ENCODE measurements around a stretch of chr4.

- PRO-cap, 6 experiments, result no peak in any of the 6 experiments
- RAMPAGE, long total RNA, 2 experiments, result no peak in any of the 2 experiments
- RRBS, result no CpG with 5 or more reads among the region's 12 CpGs
Observed at GRCh38 chr4:165206366-165206858, 949 bp upstream of the KLHL2 start.

DNA sequence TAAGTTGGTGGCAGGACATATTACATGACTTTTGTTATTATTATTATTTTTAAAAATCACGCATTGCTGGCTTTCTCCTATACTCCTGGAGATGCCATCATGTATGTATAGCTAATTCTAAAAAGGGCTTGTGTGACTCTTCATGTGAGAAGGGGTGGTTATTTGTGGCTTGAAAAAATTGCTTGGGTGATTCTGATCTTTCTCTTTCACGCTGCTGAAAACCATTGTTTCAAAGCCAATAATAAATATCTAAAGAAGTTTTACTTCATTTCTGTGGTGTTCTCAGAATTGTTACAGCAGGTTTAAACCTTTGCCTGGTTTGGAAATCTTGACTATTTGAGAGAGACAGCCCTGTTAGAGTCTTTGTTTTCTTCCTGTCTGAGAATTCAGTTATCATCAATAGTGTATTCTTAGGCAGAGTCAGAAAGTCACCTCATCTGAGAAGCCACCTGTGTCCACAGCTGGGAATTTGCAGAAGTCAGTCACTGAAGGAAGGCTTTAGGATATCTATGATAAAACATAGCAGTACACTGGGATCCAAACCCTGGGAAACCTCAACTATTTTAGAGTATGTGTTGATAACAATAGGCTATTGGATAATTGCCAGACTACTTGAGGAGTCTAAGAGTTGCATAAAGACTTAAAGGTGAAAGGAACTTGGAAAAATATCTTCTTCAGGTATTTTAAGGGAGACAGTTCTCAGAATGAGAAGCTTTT is 8.6 kb downstream of the KLHL2 start:
- PRO-cap, 6 experiments, result no peak in any of the 6 experiments
- RAMPAGE, long total RNA, 2 experiments, result no peak in any of the 2 experiments
- RRBS, result no CpG with 5 or more reads among the region's 2 CpGs

DNA sequence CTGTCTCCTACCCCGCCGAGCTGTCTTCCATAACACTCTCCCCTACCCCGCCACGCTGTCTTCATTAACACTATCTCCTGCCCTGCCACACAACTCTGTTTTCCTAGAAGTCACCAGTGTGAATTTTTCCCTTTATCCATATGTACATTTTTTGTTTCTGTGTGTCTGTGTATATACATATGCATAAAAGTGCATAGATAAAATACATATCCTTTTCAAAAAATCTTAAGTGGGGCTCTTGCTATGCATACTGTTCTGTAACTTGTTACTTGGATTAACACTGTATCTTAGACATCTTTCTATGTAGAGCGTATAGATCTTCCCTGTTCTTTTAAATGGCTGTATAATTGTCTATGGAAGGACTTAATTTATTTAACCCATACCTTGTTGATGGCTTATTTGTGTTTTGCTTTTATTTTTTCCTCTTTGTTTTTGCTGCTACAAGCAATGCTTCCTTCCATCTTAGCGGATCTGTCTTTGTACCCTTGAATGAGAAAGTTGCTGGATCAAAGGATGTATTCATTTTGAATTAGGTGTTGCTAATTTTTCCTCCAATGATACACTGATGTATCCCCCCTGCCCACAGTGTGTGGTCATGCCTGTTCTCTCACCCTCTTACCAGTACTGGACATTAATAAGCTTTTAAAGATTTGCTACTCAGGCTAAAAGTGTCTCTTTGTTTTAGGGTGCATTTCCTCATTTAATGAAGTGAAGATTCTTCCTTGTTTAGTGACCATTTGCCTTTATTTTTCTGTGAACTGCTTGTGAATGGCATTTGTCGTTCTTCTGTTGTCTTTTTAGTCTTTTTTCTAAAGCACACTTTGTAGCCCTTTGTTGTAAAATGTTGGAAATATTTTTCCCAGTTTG is 4.8 kb downstream of the MSMO1 start:
- PRO-cap, 6 experiments, result no peak in any of the 6 experiments
- RAMPAGE, long total RNA, 2 experiments, result no peak in any of the 2 experiments
- RRBS, result no CpG with 5 or more reads among the region's 7 CpGs

DNA sequence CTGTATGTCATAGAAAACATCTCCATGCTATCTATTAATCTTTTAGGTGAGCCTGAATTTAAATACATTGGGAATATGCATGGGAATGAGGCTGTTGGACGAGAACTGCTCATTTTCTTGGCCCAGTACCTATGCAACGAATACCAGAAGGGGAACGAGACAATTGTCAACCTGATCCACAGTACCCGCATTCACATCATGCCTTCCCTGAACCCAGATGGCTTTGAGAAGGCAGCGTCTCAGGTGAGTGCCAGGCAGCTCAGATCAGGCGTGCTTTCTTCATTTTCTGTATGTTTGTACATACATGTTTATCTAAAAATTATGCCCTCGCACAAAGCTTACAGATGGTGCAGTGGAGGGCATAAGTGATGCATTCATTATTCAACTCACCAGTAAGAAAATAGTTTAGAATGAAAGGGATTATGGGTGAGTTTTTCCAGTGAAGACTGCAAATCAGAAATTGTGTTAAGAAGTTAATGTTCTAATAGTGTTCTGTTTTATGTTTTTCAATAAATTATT is 85.6 kb downstream of the CPE start:
- PRO-cap, 6 experiments, result no peak in any of the 6 experiments
- RAMPAGE, long total RNA, 2 experiments, result no peak in any of the 2 experiments
- RRBS, result no CpG with 5 or more reads among the region's 7 CpGs

DNA sequence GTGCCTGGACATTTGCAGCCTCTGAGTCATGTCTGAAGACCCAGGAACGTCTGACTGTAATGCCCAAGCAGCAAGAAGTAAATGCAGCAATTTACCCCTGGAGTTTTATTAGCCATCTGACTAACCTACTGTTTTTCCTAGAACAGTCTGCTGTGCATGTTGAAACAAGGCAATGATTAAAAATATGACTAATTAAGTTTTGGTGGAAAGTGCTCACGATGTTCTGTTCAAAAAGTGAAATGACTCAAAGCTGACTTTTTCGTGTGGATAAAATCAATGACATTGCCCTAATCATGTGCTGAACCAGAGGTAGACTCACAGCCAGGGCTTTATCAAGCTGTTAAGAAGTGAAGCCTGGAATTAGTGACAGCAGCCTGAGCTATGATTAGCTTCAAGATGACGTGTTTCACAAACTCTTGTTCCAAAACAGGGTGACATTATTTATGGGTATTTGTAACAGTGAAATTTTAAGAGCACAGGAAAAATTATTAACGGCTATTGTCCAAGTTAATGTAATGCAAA is 201.7 kb downstream of the CPE start:
- PRO-cap, 6 experiments, result peak in 1 of 6 experiments; most common minus-strand start position 79 of the sequence (in 1)
- RAMPAGE, long total RNA, 2 experiments, result no peak in any of the 2 experiments
- RRBS, result no CpG with 5 or more reads among the region's 5 CpGs

DNA sequence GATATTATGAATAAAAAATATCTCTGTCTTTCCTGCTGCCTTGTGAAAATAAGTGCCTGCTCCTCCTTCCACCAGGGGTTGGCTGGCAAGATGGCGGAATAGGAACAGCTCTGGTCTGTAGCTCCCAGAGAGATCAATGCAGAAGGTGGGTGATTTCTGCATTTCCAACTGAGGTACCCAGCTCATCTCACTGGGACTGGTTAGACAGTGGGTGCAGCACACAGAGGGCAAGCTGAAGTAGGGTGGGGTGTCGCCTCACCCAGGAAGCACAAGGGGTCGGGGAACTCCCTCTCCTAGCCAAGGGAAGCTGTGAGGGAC is 142.4 kb downstream of the SPOCK3 start:
- PRO-cap, 6 experiments, result no peak in any of the 6 experiments
- RAMPAGE, long total RNA, 2 experiments, result no peak in any of the 2 experiments
- RRBS, result no CpG with 5 or more reads among the region's 3 CpGs

GRCh38 chr4:168560005-168560650 is 63.3 kb downstream of the PALLD start:
- PRO-cap, 6 experiments, result no peak in any of the 6 experiments
- RAMPAGE, long total RNA, 2 experiments, result no peak in any of the 2 experiments
- RRBS, result no CpG with 5 or more reads among the region's 3 CpGs

DNA sequence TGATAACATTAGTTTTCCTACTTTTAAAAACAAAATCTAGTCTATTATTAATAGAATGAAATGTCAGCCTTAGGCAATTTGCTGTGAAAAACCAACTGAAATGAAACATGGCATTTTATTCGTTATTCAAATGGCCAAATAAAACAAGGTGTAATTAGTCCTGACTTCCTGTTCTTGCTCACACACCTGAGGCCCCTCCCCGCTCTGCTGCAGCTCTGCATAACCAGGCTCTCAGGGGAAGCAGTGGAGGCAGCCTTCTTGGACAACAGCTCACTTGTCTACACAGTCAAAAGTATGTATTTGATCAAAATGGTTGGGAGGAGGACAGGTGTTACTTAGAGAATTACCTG is 157.6 kb downstream of the PALLD start:
- PRO-cap, 6 experiments, result no peak in any of the 6 experiments
- RAMPAGE, long total RNA, 2 experiments, result no peak in any of the 2 experiments
- RRBS, result no CpG with 5 or more reads among the region's 2 CpGs

DNA sequence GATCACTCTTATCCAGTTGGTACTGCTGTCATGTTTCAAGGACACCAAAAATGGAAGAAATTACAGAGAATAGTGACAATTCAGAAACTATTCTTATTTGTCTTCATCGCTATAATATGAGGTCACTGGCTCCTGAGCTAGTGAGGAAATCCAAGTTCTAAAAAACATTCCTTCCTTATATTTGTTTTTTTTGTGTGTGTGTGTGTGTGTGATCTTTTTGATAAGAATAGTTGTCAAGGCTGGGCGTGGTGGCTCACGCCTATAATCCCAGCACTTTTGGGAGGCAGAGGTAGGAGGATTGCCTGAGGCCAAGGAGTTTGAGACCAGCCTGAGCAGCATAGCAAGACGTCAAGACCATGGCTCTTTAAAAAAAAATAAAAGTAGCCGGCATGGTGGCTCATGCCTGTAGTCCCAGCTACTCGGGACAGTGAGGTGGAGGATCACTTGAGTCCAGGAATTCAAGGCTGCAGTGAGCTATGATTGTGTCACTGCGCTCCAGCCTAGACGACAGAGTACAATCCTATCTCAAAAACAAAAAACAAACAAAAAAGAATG is 244.4 kb downstream of the PALLD start:
- PRO-cap, 6 experiments, result no peak in any of the 6 experiments
- RAMPAGE, long total RNA, 2 experiments, result no peak in any of the 2 experiments
- RRBS, result no CpG with 5 or more reads among the region's 8 CpGs

- PRO-cap, 6 experiments, result no peak in any of the 6 experiments
- RAMPAGE, long total RNA, 2 experiments, result no peak in any of the 2 experiments
- RRBS, result no CpG with 5 or more reads among the region's 6 CpGs
Observed at GRCh38 chr4:168803122-168803556, 206.9 kb downstream of the CBR4 start.

- PRO-cap, 6 experiments, result no peak in any of the 6 experiments
- RAMPAGE, long total RNA, 2 experiments, result start-site peak on the plus strand in 1 of 2 experiments, at chr4:168890967-168891054 at its widest, 132 reads per replicate
- RRBS, result no CpG with 5 or more reads among the region's 5 CpGs
Observed at GRCh38 chr4:168890673-168891292, 119.3 kb downstream of the CBR4 start.

- PRO-cap, 6 experiments, result peak in 1 of 6 experiments; most common plus-strand start chr4:169201806 (in 1); most common minus-strand start chr4:169201625 (in 1)
- RAMPAGE, long total RNA, 2 experiments, result no peak in any of the 2 experiments
- RRBS, result no CpG with 5 or more reads among the region's 2 CpGs
Observed at GRCh38 chr4:169201392-169202039, 69.2 kb downstream of the SH3RF1 start.

DNA sequence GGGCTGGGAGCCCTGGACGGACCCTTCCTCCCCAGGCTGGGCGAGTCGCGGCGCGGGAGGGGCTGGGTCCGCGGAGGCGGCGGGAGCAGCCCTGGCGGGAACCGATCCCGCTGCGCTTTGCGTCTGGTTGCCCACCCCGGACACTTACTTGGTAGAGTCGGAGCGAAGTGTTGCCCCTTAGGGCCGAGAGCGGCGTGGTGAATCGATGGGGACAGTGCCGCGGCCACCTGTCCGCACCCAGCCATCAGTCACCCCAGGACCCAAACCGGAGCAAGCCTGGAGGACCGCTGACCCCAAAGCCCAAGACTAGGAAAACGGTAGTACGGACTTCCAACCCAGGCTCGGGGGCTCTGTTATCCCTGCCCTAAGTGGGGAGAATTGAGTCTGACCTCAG is 701 bp upstream of the SH3RF1 start:
- PRO-cap, 6 experiments, result no peak in any of the 6 experiments
- RAMPAGE, long total RNA, 2 experiments, result no peak in any of the 2 experiments
- RRBS, result no CpG with 5 or more reads among the region's 30 CpGs

GRCh38 chr4:169613003-169613847 is 842 bp upstream of the NEK1 start:
- PRO-cap, 6 experiments, result no peak in any of the 6 experiments
- RAMPAGE, long total RNA, 2 experiments, result no peak in any of the 2 experiments
- RRBS, result no CpG with 5 or more reads among the region's 7 CpGs

DNA sequence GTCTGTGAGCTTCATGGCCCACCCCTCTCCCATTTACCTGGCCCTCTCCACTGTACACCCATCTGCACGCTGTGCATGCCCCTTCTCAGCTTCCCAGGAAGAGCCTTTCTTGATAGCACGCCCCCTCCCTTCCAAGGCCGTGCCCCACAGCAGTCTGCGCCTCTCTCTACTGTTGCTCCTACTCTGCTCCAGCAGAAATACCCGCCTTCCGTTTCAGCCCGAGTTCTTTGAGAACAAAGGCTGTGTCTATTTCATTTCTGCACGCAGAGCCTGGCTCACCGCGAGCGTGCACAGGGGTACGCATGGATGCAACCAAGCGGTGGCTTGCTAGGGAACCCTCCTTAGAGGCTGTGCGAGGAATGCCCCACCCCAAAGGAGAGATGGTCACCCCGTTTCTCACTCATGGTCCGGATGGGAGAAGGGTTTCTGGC is 517 bp downstream of the AADAT start:
- PRO-cap, 6 experiments, result no peak in any of the 6 experiments
- RAMPAGE, long total RNA, 2 experiments, result no peak in any of the 2 experiments
- RRBS, result no CpG with 5 or more reads among the region's 16 CpGs

GRCh38 chr4:172705400-172705599 is 463.3 kb upstream of the GALNT7 start:
- PRO-cap, 6 experiments, result no peak in any of the 6 experiments
- RAMPAGE, long total RNA, 2 experiments, result no peak in any of the 2 experiments
- RRBS, result no CpG with 5 or more reads among the region's 1 CpG

- PRO-cap, 6 experiments, result peak in 2 of 6 experiments; most common plus-strand start chr4:173168216 (in 2)
- RAMPAGE, long total RNA, 2 experiments, result no peak in any of the 2 experiments
- RRBS, result under 1% methylated on average over 3 of the region's 19 CpGs
Observed at GRCh38 chr4:173167700-173168395, 763 bp upstream of the GALNT7 start.

DNA sequence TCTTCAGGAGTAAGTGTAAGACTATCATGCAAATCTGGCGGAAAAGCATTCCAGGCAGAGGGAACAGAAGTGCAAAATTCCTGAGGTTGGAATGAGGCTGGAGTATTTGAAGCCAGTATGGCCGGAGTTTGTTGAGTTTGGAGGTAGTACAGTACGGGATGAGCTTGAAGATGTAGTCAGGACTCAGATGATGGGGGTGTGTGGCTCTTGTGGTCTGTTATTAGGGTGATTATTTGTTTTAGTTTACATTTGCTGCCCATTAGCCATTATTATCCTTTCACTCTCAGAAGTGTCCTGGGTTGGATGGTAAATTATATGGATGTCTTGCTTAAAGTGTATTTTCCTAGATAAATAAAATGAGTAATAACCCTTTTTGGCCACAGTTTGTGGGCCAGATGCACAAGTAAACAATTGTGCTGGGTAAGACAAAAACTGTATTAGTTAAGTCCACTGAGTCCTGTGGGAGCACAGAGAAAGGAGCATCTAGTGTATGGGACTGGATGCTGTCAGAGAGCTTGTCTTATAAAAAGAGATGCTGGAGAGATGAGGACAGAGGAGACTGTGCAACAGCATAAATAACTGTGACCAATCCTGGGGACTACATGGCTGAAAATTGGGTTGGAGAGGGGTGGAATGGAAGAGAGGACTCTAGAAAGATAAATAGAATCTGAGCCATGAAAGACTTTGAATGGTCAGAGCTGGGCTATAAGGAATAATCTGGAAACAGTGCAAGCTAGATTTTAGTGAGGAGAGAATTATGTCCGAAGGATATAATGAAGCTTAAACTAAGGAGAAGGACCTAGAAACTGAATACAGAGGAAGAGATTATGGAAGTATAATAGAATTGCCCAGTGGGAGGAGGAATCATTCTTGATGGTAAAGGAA is 7.8 kb downstream of the GALNT7 start:
- PRO-cap, 6 experiments, result no peak in any of the 6 experiments
- RAMPAGE, long total RNA, 2 experiments, result no peak in any of the 2 experiments
- RRBS, result no CpG with 5 or more reads among the region's 4 CpGs

DNA sequence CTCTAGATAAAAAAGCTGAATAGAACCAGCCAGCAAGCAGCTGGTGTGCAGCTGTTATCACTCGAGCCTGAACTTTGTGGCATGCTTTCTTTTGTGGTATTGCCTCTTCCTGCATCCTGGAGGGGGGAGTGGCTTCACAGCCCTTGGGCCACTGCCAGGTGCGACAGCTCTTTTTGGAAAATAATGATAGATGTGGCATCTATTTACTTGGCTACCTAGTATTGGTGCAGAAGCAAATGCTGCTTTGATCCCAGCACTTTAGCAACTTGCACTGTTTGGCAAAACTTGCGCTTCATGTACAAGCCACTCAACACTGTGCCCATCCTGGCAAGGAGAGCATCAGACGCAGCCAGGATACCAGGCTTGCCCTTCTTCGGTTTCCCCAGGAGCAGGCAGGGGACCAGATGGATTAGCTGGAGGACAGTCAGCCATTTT is 69.4 kb downstream of the HMGB2 start:
- PRO-cap, 6 experiments, result no peak in any of the 6 experiments
- RAMPAGE, long total RNA, 2 experiments, result no peak in any of the 2 experiments
- RRBS, result no CpG with 5 or more reads among the region's 5 CpGs

GRCh38 chr4:173414914-173415516 is 16.1 kb upstream of the SCRG1 start:
- PRO-cap, 6 experiments, result no peak in any of the 6 experiments
- RAMPAGE, long total RNA, 2 experiments, result no peak in any of the 2 experiments
- RRBS, result no CpG with 5 or more reads among the region's 4 CpGs